ENCODE measurements around the genes ACP5 and ZNF823.

- RRBS, result no CpG with 5 or more reads among the region's 54 CpGs
These were observed 5.6 kb upstream of the QTRT1 start for GRCh38 chr19:10695424-10696279.

DNA sequence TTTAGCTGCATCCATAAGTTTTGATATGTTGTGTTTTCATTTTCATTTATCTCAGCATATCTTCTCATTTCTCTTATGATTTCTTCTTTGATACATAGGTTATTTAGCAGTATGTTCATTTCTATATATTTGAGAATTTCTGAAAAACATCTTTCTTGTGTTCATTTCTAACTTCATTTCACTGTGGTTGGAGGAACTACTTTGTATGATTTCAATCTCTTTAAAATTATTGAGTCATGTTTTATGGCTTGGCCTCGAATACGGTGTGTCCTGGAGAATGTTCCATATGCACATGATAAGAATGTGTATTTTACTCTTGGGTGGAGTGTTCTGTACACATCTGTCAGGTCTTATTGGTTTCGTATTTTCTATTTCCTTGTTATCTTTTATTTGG is 22.9 kb downstream of the DNM2 start:
- RRBS, result no CpG with 5 or more reads among the region's 3 CpGs

- RRBS, result no CpG with 5 or more reads among the region's 25 CpGs
These were observed 33.4 kb downstream of the DNM2 start for GRCh38 chr19:10750817-10752121.

GRCh38 chr19:10768361-10768842 is 50.5 kb downstream of the DNM2 start:
- RRBS, result 87% methylated on average over 2 of the region's 13 CpGs

- RRBS, result no CpG with 5 or more reads among the region's 16 CpGs
These were observed 39.2 kb downstream of the TMED1 start for GRCh38 chr19:10796825-10797203.

DNA sequence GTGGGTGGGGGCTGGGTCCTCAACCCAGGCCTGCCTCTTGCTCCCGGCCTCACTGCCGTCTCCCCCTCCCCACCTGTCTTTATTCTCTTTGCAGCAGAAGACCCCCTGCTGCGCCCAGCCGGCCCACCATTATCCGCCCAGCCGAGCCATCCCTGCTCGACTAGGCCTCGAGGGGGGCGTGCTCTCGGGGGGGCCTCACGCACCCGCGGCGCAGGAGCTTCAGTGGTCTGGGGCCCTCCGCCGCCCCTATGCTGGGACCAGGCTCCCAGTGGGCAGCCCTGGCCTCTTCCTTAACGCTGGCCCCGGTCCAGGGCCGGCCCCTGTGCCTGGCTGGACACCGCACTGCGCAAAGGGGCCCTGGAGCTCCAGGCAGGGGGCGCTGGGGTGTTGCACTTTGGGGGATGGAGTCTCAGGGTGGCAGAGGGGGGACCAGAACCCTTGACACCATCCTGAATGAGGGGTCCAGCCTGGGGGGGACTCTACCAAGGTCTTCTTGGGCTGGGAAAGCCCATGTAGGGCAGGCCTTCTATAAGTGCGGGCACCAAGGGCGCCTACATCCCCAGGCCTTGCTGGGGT is 5.0 kb downstream of the TMED1 start:
- RRBS, result 75% methylated on average over 2 of the region's 24 CpGs

GRCh38 chr19:10896757-10897629 is 25.6 kb downstream of the CARM1 start:
- RRBS, result 100% methylated on average over 1 of the region's 13 CpGs

- RRBS, result no CpG with 5 or more reads among the region's 15 CpGs
These were observed 27.2 kb downstream of the CARM1 start for GRCh38 chr19:10898464-10899092.

GRCh38 chr19:10918521-10919294 is 9.7 kb downstream of the YIPF2 start:
- RRBS, result no CpG with 5 or more reads among the region's 16 CpGs

- RRBS, result no CpG with 5 or more reads among the region's 19 CpGs
These were observed 8.1 kb downstream of the TIMM29 start for GRCh38 chr19:10936550-10937217.

DNA sequence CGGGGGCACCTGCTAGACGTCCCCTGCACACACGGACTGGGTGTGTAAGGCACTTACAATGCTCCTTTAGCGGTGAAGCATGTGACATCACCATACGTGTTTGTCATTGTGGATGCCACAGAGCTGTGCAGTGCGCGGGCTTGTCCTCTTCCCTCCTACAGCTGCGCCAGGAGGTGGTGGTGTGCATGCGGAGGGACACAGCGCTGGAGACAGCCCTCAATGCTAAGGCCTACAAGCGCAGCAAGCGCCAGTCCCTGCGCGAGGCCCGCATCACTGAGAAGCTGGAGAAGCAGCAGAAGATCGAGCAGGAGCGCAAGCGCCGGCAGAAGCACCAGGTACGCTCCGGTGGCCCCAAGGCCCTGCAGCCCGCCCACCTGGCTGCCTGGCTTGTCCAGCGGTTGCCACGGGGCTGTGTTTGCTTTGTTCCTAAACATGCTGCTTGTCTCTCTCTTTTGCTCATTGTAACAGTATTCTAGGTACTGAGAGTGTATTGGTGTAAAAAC is 30.2 kb downstream of the SMARCA4 start:
- RRBS, result no CpG with 5 or more reads among the region's 24 CpGs

GRCh38 chr19:11018134-11018609 is 57.3 kb downstream of the SMARCA4 start:
- RRBS, result no CpG with 5 or more reads among the region's 15 CpGs

DNA sequence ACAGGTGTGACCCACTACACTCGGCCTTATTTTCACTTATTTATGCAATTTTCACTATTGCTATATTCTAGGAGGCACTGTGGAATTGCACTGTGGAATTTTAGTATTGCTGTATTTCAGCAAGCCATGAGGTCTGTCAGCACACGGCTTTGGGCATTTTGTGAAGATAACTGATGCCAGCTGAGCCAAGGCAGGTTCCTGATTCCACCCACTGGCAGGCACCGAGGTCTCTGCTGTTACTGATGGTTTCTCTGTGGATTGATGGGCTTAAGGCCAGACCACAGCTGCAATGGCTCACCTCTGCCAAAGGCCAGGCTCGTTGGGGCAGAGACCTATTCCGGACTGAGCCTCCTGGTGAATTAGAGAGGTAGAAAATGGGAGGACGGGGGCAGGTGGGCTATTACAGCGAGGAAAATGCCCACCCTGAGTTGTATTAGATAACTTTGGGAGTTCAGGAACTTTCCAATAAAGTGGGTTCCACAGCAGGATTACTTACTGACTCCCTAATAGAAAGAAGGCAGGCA is 5.4 kb upstream of the LDLR start:
- RRBS, result no CpG with 5 or more reads among the region's 7 CpGs

- RRBS, result no CpG with 5 or more reads among the region's 12 CpGs
These were observed 13.0 kb upstream of the SPC24 start for GRCh38 chr19:11168408-11169058.

GRCh38 chr19:11180495-11180894 is 16.9 kb downstream of the KANK2 start:
- RRBS, result no CpG with 5 or more reads among the region's 10 CpGs

- RRBS, result no CpG with 5 or more reads among the region's 15 CpGs
These were observed 2.7 kb downstream of the ACP5 start for GRCh38 chr19:11574584-11575307.

DNA sequence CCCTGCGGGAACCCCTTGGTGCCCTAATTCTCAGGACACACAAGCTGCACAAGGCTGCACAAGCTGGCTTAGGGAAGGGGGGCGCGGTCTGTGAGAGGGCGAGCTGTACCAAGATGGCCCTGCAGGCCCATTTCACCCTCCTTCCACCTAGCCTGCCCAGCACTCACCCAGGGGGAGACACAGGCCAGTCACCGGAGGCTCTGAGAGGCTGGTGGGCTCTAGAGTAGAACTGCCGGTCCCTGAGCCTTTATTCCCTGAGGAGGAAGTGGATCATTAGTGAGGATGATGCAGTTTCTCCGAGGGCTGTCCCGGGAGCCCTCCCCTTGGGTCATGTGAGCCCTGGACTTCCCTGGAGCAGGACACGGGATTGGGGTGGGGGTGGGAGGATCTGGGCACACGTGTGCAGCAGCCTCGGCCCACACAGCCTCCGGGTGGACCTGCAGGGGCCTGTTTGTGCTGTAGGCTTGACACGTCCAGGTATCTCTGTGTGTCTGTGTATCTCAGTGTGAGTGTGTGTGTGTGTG is at the start of gene ACP5:
TSS of gene ACP5 (minus strand) at position 220 of the 524 bp plus-strand sequence.
- RRBS, result 21% methylated on average over 3 of the region's 13 CpGs

DNA sequence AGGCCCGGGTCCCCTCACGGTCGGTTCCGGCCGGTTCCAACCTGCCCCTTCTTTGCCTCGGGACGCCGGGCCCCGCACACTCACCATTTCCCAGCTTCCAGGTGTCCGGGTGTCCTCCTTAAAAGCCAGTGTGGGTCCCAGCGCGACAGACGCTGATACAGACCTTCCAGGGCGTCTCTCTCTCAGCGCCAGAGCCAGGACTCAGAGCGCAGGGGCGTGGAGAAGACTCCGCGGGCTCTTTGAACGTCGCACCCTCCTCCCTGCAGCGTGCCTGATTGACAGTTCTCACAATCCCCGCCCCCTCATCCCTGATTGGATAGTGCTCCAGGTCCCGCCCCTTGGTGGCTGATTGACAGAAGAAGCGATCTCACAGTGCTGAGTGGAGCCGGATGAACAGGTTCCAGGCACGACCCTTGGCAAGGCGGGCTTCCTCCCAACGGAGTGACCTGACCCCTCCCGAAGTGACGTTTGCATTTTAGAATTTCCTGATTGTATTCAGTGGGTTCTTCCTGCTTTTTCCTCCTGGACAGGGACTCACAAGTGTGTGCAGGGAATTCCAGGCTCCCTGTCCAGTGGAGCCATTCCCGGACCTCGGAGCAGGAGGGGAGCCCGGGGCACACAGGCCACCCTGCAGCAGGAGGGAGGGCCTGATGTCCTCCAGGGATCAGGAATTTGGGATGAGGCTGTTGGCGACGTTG is at the start of gene ZNF823:
TSS of gene ZNF823 (minus strand) at position 214 of the 698 bp plus-strand sequence.
- RRBS, result 1% methylated on average over 3 of the region's 36 CpGs

DNA sequence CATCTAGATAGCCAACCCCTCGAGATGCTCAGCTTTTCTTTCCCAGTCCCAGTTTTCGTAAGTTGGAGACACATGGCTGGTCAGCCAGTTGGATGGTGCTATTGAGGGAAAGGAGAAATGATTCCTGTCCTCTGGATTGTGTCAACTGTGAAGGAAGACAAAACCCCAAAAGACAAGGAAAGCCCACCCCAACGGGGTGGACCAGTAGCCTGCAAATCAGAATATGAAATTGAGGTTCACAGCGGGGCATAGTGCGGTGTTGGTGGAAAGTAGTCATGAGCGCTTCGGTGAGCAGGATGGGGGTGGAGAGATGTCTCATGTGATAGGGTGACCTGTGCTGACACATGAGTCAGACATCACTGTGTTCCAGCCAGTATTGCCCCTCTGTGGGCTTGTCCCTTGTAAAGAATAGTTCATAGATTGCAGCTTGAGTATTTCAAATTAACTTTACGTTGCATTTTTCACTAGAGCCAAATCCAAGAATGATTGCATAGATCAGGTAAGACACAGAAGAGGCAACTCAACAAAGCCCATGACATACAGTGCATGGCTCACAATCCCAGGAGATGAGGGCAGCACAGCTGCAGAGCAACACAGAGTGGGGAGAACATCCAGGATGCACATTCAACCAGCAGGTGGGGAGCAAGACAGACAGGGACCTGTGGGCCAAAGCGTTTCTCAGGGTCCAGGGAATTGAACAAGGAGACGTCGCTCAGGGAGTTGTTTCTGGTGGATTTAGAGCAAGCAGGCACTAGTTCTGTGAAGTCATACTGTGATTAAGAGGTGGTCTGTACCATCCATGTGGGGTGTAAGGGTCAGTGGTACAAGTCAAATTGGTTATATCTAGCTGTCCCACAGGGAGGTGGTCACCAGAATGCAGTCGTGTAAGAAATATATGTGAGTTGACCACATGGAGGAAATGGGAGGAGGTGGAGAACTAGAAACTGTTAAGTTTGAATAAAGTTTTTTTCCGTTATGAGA is 7.4 kb downstream of the ZNF69 start:
- RRBS, result no CpG with 5 or more reads among the region's 13 CpGs

DNA sequence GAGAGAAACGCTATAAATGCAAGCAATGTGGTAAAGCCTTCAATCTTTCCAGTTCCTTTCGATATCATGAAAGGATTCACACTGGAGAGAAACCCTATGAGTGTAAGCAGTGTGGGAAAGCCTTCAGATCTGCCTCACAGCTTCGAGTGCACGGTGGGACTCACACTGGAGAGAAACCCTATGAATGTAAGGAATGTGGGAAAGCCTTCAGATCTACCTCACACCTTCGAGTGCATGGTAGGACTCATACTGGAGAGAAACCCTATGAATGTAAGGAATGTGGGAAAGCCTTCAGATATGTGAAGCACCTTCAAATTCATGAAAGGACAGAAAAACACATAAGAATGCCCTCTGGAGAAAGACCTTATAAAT is 15.7 kb upstream of the ZNF763 start:
- RRBS, result no CpG with 5 or more reads among the region's 5 CpGs